ENCODE measurements around the genes MAEL, GPA33 and CD247.

DNA sequence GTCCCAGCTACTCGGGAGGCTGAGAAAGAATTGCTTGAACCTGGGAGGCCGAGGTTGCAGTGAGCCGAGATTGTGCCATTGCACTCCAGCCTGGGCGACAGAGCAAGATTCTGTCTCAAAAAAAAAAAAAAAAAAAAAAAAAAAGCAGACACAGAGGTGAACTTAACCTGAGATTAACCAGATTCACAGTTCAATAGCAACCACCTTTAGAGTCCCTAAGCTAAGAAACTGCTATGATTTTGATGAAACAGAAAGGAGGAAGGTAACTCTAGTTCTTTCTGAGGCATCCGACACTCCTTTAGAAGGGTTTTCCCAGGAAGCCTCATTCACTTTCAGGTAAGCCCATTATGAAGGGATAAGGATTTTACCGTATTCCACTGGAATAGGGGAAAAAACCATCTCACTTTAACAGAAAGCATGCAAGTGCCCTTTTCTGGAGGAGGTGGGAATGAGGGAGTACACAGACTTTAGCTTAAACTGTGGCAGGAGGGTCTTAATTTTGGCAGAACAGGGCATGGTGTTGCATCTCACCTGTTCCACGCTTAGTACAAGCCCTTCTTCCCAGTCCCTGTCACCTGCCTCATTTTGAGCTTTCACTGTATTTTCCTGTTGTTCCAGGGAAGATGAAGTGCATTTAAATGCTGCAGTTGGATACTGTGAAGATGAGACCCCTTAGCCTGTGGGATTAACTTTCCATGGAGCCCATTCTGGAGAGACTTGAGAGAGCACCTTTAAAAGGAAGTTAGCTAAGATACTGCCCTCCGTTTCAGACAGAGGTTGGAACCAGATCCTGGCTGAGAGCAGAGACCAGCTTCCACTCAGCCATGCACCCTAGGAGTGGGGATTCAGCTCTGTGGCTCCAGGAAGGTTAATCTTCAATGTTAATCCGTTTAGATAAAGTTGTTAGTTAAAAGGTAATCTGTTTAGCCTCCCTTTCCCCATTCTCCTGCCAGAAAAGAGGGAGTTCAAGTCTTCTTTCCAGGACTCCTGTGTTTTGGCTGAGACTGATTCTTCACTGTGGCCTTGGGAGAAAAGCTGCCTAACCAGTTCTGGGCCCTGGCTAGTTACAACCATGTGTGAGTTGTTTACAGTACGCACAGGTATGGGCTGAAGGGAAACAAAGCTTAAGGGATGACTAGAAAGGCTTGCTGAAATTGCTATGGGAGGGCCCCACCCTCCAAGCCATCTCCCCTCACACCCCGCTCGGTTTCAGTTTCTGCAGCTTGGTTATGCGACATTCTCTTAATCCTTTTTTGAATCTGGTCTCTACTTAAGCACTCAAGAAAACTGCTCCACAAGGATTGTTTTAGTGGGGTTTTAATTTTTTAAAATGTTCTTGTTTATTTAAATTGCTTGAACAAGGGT is 42.6 kb downstream of the PBX1 start:
- PRO-cap, 4 experiments: no peak in any of the 4 experiments
- RAMPAGE, long total RNA, 4 experiments: no peak in any of the 4 experiments

DNA sequence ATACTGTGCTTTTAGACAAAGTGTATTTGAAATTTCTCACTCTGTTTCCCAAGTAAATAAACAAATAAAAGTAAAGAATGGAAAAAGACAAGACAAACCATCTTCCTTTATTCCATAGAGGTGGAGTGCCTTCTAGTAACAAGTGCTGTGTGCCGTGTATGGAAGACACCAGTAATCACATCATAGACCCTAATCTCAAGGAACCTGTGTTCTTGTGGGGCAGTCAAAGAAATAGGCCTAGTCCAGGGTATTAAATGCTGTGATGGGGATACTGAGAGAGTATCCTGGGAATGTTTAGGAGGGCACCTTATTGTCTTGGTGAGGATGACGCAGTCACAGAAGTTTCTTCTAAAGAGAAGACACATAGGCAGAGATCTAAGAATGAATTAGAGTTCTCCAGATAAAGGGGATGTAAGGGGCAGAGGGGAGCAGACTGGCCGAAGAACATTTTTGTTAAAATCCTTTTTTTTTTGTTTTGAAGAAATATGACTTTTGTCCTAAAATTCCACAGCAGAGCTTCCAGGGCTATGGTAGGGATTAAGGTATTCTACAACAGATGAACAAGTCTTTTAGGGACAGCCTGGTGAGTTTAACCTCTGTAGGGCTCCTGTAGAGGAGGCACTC is 46.0 kb downstream of the PBX1 start:
- PRO-cap, 4 experiments: no peak in any of the 4 experiments
- RAMPAGE, long total RNA, 4 experiments: no peak in any of the 4 experiments

DNA sequence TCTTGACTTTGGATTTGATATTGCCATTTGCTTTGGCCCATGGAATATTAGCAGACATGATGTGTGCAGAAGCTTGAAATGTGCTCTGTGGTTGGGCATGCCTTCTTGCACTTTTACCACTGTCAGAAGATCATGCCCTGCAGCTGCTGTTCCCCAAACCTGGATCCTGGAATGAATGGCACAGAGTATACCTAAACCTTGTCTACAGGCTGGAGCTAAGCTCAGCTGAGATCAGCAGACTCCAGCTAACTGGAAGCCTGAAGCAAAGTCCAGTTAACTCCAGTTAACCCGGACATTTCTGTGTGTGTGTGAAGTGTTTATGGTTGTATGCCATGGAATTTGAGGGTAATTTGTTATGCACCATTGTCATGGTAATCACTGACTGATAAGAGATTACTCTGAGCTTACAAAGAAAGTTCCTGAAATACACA is 107.6 kb downstream of the LMX1A start:
- PRO-cap, 4 experiments: no peak in any of the 4 experiments
- RAMPAGE, long total RNA, 4 experiments: no peak in any of the 4 experiments

DNA sequence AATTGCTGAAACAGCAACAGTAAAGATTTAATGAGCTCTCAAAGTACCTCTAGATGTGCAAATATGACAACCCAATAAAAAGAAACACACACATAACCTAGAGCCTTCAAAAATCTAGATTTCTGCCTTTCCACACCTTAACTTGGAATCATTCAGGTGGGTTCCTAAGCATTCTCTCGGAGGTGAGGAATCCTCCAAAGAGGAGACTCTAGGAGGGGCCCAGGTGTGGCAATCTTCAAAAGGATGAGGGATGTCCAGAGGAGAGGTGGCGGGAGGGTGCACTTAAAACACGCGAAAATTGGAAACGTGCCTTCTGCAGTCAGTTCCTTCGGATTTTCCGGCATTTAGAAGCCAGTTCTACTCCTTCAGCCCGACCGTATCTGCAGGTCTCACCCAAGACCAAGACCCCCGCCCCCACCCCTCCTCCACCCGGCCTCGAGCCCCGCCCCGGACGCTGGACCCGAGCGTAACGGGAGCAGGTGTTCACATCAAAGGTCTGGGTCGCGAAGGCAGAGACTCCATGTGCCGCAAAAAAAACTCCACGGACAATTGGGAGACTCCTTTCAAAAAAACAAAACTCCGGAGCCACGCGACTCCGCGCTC is 896 bp upstream of the MGST3 start:
- PRO-cap, 4 experiments: peak in 1 of 4 experiments; most common plus-strand start position 491 of the sequence (in 1)
- RAMPAGE, long total RNA, 4 experiments: no peak in any of the 4 experiments

GRCh38 chr1:165669207-165669461 is 29.2 kb downstream of the ALDH9A1 start:
- PRO-cap, 4 experiments: no peak in any of the 4 experiments
- RAMPAGE, long total RNA, 4 experiments: no peak in any of the 4 experiments

- PRO-cap, 4 experiments: no peak in any of the 4 experiments
- RAMPAGE, long total RNA, 4 experiments: no peak in any of the 4 experiments
Measured at GRCh38 chr1:165827199-165827416, 306 bp upstream of the UCK2 start.

DNA sequence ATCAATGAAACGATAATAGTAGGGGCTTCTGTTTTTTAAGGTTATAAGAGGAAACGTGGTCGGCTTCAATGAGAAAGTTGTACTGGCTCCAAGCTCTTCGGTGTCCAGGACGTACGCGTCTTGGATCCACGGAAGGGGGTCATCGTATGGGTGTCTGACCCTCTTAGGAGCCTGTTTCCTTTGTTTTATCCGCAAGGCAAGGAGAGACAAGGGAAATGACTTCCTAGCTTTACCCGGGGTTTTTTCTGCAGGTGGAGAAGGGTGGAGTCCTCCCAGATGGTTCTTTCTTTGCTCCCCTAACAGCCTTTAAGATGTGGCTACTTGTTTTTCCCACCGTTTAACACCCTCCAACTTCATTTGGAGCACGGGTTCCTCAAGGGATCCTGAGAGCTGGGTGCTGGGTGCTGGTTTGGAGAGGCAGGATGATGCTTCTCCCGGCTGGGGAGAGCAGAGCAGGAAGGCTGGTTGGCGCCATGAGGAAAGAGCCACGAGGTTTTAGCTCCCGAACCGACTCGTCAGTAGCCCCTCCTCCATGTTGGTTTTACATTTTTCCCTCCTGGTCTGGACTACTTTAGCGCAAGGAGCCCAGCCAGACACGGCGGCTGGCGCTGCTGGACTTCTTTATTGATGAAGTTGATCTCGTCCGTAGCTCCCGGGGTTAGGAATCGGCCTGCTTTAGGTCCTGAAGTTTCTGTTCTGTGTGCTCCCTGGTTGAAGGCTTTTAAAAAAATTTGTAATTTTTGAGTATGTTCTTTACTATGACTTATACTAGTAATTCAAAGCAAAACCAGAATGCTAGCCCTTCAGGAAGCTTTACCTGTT is 1.3 kb downstream of the UCK2 start:
- PRO-cap, 4 experiments: peak in 2 of 4 experiments; most common plus-strand start position 96 of the sequence (in 1); most common minus-strand start position 517 of the sequence (in 2)
- RAMPAGE, long total RNA, 4 experiments: no peak in any of the 4 experiments

DNA sequence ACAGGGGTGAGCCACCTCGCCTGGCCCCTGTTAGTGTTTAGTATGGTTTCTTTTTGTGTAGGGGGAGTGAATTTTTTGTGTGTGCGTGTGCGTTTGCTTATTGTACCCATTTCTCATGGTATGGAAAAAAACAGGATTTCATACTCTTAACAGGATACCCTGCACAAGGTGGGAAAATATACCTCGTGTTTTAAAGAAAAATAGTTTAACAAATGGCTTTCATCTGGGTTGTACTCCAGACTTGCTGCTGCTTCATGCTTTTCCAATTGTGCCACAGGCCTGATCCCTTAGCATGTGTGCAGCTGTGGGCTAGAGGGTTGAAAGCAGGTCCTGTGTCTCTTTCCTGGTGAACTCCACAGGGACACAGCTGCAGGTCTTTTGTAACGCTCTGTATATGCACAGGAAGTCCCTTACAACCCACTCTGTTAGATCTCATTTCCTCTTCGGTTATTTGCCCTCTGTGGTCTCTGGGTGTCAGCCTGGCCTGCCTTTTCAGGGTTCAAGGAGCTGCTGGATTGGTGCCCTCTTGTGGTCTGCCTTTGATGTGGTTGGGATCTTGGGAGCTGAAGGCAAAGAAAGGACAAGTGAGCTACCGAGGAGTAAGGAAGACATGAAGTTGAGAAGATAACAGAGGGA is 43.8 kb downstream of the UCK2 start:
- PRO-cap, 4 experiments: peak in 1 of 4 experiments; most common minus-strand start position 369 of the sequence (in 1)
- RAMPAGE, long total RNA, 4 experiments: no peak in any of the 4 experiments

DNA sequence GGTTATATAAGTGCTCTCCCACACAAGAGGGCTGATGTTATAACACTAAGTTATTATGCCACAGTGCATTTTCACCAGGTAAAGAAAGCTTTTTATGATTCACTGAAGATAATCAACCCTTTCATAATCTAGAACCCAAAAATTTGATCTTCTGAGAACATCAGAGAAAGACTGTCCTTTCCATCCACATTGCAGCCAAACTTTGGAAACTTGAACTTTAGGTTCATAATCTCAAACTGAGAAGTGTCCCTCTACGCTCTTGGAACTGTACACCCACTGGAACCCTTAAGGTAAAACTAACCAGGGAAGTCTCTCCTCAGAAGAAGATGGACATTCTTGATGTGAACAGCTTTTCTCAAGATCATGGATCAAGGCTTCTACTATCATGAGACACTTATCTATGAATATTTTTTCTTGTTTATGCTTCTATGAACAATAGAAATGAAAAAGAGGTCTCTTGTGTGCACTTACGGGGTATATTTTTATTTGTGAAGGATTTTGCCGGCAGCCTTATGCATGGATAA is 115.5 kb upstream of the POGK start:
- PRO-cap, 4 experiments: peak in 2 of 4 experiments; most common minus-strand start position 259 of the sequence (in 2)
- RAMPAGE, long total RNA, 4 experiments: no peak in any of the 4 experiments

DNA sequence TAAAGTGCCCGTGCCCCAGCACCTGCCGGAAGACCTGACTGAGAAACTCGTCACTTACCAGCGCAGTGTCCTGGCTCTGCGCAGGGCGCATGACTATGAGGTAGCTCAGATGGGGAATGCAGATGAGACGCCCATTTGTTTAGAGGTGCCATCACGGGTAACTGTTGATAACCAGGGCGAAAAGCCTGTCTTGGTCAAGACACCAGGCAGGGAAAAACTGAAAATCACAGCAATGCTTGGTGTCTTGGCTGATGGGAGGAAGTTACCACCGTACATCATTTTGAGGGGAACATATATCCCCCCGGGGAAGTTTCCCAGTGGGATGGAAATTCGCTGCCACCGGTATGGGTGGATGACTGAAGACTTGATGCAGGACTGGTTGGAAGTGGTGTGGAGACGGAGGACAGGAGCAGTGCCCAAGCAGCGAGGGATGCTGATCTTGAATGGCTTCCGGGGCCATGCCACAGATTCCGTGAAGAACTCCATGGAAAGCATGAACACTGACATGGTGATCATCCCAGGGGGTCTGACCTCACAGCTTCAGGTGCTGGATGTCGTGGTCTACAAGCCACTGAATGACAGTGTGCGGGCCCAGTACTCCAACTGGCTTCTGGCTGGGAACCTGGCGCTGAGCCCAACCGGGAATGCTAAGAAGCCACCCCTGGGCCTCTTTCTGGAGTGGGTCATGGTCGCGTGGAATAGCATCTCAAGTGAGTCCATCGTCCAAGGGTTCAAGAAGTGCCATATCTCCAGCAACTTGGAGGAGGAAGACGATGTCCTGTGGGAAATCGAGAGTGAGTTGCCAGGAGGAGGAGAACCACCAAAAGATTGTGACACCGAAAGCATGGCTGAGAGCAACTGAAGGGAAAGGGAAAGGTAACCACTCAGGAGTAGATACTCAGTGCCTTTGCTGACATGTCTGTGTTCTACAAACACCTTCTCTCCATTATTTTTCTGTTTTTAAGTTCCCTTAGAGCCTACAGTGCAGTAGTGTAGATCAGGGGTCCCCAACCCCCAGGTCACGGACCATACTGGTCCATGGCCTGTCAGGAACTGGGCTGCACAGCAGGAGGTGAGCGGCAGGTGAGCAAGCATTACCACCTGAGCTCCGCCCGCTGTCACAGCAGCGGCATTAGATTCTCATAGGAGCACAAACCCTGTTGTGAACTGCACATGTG is 10.7 kb downstream of the POGK start:
- PRO-cap, 4 experiments: peak in 1 of 4 experiments; most common plus-strand start position 439 of the sequence (in 1)
- RAMPAGE, long total RNA, 4 experiments: no peak in any of the 4 experiments

DNA sequence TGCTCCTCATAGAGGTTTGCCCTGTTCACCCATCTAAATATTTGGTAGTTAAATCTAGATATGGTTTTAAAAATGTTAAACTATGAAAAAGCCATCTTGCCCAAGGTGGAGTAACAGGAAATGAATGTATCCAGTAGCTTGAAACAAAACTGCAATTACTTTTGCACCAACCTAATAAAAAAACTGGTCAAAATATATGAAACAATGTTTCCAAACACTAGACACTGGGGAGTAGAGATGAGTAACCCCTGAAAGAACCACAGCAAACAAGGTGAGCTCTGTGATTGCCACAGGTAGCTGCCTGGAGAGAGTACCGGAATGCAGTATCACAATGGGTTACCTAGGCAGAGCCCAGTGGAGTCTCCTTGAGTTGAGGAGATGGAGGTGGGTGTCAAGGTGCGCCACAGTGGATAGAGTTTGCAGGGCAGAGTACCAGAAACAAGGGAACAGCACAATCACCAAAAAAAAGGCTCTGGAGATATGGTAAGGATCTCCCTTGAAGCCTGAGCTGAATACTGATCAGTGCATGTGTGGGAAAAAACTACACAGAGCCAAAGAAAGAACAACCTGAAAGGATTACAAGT is 4.1 kb upstream of the MAEL start:
- PRO-cap, 4 experiments: peak in 4 of 4 experiments; most common plus-strand start position 461 of the sequence (in 4)
- RAMPAGE, long total RNA, 4 experiments: no peak in any of the 4 experiments

DNA sequence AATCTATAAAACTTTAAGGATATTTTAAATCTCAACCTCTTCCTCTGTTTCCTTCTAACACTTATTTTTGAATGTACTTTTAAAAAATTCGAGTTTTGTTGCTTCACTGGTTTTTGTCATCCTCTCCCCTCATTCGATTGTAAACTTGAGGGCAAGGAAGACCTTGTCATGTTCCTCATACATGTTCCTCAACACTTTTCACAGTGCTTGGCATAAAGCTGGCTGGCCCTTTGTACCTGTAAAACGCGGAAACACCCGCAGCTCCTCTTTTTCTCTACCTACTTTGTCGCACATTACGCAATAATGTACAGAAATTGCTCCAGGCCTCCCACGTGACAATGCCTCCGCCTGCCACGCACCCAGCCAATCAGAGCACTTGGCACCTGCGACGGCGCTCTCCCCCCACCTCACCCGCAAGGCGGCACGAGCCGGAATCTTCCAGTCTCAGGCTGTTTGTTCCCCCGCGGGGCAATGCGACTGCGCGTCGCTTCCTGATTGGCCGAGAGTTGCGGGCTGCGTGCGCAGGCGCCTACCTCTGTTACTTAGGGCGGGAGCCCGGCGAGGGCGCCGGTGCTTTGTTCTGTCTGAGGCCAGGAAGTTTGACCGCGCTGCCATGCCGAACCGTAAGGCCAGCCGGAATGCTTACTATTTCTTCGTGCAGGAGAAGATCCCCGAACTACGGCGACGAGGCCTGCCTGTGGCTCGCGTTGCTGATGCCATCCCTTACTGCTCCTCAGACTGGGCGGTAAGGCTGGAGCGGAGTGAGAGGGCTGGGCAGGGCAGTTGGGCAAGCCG is at the start of gene MAEL:
Gene MAEL, plus strand, starts transcription at position 541 of the 795 bp plus-strand sequence.
- PRO-cap, 4 experiments: no peak in any of the 4 experiments
- RAMPAGE, long total RNA, 4 experiments: no peak in any of the 4 experiments

GRCh38 chr1:167090230-167091176 is at the start of gene GPA33:
Gene GPA33 (minus strand): TSS chr1:167090377.
- PRO-cap, 4 experiments: peak in 2 of 4 experiments; most common plus-strand start chr1:167090881 (in 2); most common minus-strand start chr1:167090781 (in 2)
- RAMPAGE, long total RNA, 4 experiments: start-site peak on the minus strand in 3 of 4 experiments, at chr1:167090600-167090646 at its widest, 8 to 24 reads per replicate

DNA sequence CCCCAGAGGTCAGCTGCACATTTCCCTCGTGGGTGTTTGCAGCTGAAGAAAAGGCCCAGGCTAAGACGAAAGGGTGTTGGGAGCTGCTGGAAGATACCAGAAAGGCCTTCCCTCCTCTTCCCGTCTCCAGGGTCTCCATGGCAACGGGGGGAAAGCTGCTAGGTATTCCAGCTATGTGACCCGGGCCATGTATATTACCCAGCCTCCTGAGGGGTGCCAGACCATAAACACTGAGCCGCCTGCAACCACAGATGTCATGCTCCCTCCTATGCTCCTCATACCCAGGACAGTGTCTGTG is 54.4 kb upstream of the POU2F1 start:
- PRO-cap, 4 experiments: no peak in any of the 4 experiments
- RAMPAGE, long total RNA, 4 experiments: no peak in any of the 4 experiments

- PRO-cap, 4 experiments: no peak in any of the 4 experiments
- RAMPAGE, long total RNA, 4 experiments: no peak in any of the 4 experiments
Measured at GRCh38 chr1:167270163-167270746, 49.6 kb downstream of the POU2F1 start.

DNA sequence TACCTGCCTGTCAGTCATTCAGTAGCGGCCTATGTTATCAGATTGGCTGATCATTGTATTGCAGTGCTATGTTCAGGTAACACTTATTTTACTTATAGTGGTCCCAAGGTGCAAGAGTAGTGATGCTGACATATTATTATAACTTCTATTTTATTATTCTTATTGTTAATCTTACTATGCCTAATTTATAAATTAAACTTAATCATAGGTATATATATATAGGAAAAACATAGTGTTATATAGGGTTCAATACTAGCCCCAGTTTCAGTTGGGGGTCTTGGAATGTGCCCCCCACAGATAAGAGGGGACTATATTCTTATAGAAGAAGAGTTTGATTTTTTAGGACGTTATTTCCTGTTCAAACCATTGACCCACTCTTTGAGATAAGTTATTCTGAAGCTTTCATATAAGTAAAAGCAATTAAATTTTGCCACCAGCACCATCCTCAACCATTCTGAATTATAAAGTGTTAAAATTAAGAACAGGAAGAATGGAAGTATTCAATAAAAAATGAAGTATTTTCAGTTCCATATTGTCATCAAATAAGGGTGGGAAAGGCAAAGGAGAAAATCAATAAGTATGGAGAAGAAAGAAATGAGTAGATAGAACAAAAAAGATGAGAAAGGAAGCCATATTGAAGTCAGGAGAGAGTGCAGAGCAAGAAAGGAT is 55.7 kb downstream of the POU2F1 start:
- PRO-cap, 4 experiments: no peak in any of the 4 experiments
- RAMPAGE, long total RNA, 4 experiments: no peak in any of the 4 experiments

- PRO-cap, 4 experiments: no peak in any of the 4 experiments
- RAMPAGE, long total RNA, 4 experiments: no peak in any of the 4 experiments
Measured at GRCh38 chr1:167421734-167422113, 96.6 kb downstream of the CD247 start.

DNA sequence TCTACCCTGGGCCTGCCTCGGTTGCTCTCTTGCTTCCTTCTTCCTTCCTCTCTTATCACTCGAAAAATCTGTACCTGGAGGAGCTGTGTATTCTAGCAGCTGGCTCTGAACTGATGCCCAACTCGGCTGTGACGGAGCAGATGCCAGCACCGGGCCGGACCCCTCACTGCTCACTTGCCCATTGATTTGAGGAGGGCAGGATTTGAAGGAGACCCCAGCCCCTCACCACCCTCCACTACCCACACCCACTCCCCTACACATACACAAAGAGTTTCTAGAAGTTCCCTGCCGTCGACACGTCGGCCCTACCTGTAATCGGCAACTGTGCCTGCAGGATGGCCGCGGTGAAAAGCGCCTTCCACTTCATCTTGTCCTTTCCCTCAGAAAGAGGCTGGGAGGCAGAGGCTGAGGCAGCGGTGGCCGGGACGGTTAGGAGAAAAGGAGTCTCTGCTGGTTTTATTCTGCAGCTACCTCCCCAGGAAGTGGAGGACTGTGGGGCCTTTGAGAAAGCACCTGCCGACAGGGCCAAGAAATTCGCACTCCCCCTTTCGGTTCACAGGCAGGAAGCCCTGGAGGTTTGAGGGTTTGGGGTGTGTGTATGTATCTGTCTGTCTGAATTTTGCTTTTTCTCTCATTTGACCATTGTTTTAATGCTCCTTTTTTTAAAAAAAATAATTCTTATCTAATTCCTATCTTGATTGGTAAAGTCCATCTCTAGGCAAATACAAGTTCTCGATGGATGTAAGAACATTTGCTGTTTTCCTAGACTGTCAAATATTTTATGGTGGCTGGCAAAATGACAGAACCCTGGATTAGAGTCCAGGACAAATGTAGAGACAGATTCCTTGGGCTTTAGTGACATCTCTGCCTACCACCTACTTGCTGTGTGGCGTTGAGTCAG is at the start of gene CD247:
Gene CD247, minus strand, starts transcription at position 431 of the 901 bp plus-strand sequence.
- PRO-cap, 4 experiments: peak in 4 of 4 experiments; most common minus-strand start position 431 of the sequence (in 3)
- RAMPAGE, long total RNA, 4 experiments: start-site peak on the minus strand in 3 of 4 experiments, centred at positions 444 to 456 of the sequence, 51 to 183 reads per replicate

- PRO-cap, 4 experiments: no peak in any of the 4 experiments
- RAMPAGE, long total RNA, 4 experiments: no peak in any of the 4 experiments
Measured at GRCh38 chr1:167554214-167554497, 594 bp upstream of the CREG1 start.

DNA sequence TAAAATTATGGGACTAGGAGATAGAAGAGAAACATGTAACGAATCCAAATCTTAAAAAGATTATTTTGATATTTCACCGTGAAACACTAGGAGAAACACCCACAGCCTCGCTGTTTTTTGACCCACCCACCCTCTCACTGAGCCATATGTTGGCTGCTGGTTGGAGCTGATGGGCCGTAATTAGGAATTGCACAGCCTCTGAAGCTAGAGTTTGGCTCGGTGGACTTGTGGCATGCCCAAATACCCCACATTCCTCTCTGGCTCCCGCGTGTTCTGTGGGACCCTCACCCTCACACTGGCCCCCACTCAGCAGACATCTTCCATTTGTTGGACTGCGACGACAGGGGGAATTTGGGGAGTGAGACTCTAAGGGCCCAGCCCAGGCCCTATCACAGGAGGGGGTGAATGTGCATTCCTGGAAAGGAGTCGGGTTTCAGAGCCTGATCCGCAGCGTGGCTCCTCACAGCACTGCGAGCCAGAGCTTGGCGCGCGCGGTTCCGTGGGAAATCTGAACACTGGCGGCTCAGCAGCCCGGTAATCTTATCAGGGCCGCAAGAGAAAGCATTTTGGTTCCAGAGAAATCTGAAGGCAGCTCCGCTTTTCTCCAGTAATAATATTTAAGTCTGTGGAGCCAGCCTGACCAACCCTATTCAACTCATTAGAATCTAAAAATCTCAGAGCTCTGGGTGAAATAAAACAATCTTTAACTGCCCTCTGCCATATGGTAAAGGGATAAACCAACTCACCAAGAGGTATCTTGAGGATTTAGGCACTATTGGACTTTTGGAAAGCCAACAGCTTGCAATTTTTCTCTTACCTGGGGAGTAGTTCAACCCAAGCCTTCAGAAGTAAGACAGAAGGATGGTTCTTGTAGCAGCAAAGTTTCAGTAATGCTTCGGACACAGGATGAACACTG is 5.3 kb downstream of the RCSD1 start:
- PRO-cap, 4 experiments: no peak in any of the 4 experiments
- RAMPAGE, long total RNA, 4 experiments: no peak in any of the 4 experiments

Measured in spleen (tissue), 7 donors.